ENCODE data around the gene GJA1.

- RRBS, result no CpG with 5 or more reads among the region's 9 CpGs
These were observed 1.2 kb downstream of the DCBLD1 start for GRCh38 chr6:117483678-117484108.

DNA sequence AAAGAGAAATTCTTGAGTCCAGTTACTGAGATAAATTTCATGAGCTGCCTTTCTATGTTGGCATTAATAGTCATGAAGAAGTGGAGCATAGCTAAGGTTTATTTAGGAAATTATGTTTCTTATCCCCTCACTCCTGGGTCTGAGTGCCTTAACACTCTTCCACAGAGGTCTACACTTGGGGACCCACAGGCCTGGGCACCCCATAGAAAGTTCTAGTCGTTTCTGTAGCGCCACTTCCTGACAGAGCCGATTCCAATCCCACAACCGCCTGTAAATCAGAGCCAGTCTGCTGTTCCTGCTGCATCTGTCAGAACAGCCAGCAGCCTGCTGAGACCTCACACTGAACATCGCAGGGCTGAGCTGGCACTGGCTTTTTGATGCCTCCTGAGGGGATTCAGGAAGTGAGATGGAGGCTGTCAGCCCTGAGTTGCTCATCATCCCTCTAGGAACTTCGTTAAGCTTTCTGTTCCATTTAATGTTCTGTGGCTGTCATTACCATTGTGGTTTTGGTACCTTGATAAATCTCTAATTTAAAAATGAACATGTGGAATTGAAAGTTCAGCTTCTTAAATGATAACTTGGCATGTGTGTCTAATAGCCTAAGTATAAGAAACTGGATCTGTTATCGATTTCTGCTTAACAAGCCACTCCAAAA, 48.9 kb downstream of the DCBLD1 start:
- RRBS, result no CpG with 5 or more reads among the region's 7 CpGs

DNA sequence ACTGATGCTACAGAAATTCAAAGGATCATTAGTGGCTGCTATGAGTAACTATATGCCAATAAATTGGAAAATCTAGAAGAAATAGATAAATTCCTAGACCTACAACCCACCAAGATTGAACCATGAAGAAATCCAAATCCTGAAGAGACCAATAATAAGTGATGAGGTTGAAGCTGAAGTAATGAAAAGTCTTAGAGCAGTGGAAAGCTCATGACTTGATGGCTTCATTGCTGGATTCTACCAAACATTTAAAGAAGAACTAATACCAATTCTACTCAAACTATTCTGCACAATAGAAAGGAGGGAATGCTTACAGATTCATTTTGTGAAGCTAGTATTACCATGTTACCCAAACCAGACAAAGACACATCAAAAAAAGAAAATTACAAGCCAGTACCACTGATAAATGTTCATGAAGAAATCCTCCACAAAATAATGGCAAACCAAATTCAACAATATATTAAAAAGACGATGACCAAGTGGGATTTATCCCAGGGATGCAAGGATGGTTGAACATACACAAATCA, 23.1 kb downstream of the NUS1 start:
- RRBS, result no CpG with 5 or more reads among the region's 1 CpG

DNA sequence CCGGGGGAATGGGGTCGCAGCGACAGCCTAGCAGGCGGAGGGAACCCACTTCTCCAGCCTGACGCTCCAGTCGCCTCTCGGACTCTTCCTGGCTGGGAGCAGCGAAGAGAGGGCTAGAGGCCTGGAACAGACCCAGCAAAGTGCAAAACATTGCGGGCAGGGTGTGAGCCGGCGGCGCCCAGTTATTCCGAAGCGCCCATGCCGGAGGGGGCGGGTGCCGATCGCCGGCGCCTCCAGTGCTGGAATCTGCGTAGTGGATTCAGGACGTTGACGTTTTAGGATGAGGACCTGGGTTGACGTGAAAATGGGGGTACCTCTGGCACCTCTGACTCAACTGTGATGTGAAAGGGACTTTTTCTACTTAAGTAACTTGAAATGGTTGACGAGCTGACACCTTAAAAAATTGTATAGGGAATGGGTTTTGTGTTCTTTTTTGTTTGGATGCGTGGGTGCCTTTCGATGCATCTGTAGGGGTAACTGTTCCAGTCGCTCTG, 1.4 kb downstream of the SLC35F1 start:
- RRBS, result no CpG with 5 or more reads among the region's 28 CpGs

DNA sequence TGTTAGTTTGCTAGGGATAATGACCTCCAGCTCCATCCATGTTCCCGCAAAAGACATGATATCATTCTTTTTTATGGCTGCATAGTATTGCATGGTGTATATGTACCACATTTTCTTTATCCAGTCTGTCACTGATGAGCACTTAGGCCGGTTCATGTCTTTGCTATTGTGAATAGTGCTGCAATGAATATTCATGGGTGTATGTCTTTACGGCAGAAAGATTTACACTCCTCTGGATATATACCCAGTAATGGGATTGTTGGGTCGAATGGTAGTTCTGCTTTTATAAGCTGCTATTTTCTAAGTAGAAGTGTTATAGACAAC, 7.8 kb downstream of the PLN start:
- RRBS, result no CpG with 5 or more reads among the region's 4 CpGs

GRCh38 chr6:119137323-119137863, 58.9 kb upstream of the FAM184A start:
- RRBS, result no CpG with 5 or more reads among the region's 2 CpGs

DNA sequence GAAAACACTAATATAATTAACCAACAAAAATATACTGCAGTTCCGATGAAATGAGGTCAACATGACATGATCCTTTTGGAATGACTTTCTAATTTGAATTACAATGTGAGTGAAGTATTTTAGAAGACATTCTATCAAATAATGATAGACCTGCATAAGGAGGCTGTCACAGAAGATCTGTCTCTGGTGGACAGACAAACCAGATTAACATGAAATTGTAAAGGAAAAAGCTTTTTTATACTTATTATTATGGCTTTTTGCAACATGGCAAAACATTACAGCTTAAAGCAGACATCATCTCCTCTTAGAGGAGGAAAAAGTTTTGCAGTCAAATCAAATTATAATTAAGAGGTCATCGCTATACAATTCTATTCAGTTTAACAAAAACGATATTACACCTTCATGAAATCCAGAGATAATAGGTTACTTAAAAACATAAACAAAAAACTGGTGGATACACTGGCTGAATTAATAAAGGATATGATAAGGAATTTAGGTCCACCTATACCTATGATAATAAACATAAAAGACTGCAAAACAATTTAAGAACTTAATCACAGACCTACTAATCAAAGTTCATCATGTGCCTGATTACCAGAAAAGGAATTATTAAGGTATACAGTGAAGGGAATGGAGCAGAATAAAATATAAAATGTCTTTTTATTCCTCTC, 100.8 kb upstream of the FAM184A start:
- RRBS, result no CpG with 5 or more reads among the region's 3 CpGs

DNA sequence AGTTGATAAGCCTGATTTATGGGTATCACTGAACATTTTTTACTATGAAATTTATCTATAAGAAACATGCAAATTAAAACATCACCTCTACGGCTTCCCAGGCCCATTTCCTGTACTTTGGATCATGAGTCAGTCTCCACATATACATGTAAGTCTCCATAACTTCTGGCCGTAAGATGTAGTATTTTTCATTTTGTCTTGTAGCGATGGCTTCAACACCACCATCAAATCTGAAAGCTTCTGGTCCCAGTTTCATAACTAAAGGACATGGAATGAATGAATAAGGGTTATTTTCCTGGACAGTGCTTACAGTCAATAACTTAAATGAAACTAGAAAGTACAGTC, 109.8 kb upstream of the FAM184A start:
- RRBS, result no CpG with 5 or more reads among the region's 3 CpGs

GRCh38 chr6:119195212-119195972, 116.9 kb upstream of the FAM184A start:
- RRBS, result no CpG with 5 or more reads among the region's 4 CpGs

DNA sequence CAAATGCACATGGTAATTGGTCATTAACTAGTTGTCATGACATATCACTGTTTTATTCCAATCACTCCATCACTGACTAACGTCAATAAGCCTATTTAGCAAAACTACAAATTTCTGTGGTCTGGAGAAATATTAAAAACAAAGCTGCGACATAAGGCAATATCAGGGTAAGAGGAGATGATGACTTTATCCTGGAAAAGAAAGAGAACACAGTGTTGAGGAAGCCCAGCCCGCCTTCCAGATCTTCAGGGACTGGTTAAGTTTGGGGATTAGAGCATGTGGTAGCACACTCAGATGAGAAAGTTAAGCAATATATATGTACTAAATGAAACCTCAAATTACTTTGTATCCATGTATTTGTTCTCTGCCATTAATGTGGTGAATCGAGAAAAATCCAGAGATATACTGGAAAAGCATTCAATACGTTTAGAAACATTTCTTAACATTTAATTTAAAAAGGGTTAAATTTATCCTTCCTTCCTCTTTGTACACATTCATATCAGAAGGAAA, 128.3 kb upstream of the FAM184A start:
- RRBS, result no CpG with 5 or more reads among the region's 5 CpGs

DNA sequence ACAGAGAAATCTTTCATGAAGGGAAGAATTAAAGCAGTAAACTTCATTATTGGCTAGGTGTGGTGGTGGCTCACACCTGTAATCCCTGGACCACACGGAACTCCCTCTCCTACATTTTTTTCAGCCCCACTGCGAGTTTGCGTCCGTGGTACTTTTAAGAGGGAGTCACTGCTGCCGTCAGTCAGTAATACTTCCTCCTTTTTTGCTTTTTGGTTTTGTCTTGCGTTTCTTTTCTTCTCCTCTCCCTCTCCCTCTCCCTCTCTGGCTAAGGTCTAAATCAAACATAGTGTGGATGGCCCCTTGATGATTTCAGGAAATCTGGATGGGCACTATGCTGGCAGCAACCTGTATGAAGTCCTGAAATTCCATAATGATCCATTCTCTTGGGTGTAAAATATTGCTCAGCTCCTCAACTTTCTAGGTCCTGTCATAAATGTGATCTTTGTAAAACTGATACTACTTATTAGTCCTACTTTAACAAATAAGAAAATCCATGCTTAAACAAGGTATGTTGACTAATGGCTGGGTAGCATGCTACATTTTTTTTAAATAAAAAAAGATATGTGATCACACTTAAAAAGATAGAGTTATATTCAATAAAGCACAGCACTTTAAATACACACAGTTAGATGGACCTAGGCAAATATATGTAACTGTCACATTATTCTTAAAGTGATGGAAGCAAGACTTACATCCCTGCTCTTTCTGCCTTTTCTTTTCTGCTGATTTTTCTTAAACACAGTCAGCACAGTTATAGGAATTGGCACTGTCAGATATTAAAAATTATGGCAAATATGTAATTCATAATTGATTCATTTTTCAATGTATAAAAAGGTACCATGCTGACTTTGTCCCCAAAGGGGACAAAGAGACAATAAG, 112.0 kb downstream of the MAN1A1 start:
- RRBS, result no CpG with 5 or more reads among the region's 6 CpGs

DNA sequence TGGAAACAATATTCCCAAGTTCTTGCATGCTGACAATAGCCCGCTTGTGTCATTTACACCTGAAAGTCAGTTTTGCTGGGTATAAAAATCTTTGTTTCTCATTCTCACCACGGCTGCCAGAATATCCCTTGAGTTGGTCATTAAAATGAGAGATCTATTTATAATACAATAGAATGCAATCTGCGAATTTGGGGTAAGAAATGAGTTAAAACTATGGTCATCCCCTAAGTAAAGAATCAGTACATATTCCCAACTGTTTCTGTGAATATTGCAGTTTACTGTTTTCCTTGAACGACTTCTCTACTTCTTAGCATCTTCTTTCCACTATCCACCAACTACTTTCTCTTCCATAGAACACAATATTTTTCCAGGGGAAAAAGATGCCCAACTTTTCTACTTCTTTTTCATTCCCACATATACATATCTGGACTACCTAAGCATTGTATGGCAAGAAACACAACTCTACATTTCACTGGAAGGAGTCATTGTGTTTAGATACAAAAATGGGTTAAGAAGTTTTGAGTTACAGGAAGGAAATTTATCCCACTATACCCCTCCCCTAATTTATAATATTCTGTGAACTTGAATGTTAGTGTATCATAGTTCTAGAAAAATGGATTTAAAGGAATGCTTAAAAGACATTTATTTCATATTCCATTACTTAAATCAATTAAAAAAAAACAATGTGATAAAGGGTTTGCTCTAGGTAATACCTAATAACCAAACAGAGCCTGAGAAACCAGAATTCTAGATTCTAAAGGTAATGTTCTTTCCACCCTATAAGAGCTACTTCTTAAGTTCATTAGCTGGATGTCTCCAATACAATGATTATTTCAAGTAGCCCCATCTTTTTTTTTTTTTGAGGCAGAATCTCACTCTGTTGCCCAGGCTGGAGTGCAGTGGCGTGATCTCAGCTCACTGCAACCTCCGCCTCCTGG, 78.6 kb downstream of the MAN1A1 start:
- RRBS, result no CpG with 5 or more reads among the region's 6 CpGs

DNA sequence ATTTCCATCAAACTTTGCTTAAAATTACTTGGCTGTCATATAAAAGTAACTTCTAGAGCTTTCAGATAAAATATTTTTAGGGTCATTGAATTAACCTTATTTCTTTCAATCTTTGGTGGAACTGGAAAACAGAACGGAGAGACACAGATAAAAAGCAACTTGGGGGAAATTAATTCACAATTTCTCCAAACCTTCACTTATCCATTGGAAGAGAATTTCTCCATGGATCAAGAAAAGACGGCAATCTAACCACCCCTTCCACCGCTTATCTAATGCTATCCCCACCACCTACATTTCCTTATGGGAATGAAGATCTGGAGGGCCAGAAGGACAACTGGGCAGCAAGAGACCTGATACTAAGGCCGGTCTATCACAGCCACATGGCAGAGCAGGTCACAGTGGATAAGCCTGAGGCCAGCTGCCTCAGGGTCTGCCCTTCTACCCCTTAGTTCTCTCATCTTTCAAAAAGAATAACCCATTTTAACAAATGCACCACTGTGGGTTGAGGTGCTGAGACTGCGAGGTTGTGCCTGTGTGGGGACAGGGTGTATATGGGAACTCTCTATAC, 37.2 kb downstream of the MAN1A1 start:
- RRBS, result no CpG with 5 or more reads among the region's 5 CpGs

DNA sequence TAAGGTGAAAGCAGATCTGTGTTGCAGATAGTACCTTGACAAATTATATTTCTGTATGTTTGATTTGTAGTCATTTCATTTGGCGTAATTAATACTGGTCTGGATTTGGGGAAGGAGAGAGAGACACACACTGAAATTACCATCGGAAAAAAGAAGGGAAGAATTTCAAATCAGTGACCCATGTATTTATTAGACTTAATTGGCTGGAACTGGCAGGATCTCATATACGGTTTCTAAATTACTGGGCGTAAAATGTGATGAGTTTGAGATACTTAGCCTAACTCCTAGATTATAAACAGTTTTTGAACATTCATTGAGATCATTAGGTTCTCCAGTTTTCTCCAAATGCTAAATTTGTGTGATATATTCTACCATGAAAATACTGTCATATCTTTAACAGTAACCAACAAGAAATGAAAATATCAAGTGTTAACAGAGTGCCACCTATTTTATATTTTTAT, 6.0 kb upstream of the MAN1A1 start:
- RRBS, result no CpG with 5 or more reads among the region's 4 CpGs

DNA sequence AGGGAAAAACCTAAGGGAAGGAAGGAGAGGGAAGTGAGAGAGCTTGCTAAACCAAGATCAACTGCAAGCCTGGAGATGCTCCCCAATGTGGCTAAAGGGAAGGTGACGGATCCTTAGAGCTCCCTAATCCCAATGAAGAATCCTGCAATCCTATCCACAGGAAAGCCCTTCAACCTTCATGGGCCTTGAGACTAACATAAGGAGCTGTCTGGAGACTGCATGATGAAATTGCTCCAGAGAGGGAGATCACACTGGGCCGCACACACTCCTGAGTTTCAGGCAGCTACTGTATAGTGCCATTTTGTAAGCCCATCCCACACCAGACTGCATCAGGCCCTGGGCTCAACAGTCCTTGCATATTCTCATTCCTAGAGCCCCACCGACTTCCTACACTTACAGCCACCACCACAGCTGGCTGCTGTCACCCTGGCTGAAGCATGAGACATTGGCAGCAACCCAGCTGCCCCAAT, 877.2 kb upstream of the MAN1A1 start:
- RRBS, result no CpG with 5 or more reads among the region's 3 CpGs

DNA sequence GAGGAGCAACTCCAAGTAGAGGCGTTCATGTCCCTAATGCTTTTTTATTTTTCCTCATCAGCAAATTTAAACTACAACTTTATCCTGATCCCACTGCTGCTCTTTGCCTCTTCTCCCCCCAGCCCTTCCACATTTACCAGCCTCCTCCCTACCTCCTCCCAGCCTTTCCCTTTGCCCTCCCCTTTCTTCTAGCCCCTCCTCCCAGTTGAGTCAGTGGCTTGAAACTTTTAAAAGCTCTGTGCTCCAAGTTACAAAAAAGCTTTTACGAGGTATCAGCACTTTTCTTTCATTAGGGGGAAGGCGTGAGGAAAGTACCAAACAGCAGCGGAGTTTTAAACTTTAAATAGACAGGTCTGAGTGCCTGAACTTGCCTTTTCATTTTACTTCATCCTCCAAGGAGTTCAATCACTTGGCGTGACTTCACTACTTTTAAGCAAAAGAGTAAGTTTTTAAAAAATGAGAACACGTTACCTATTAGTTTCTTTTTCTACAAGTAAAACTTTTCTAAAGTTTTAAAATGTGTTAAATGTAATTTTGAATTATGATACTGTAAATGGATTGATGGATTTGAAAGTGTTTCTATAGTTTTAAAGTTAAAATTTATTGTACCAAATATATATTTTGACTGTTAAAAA, at the start of gene GJA1:
GJA1 (plus strand) TSS at position 255 of the 635 bp plus-strand sequence.
- RRBS, result no CpG with 5 or more reads among the region's 6 CpGs

DNA sequence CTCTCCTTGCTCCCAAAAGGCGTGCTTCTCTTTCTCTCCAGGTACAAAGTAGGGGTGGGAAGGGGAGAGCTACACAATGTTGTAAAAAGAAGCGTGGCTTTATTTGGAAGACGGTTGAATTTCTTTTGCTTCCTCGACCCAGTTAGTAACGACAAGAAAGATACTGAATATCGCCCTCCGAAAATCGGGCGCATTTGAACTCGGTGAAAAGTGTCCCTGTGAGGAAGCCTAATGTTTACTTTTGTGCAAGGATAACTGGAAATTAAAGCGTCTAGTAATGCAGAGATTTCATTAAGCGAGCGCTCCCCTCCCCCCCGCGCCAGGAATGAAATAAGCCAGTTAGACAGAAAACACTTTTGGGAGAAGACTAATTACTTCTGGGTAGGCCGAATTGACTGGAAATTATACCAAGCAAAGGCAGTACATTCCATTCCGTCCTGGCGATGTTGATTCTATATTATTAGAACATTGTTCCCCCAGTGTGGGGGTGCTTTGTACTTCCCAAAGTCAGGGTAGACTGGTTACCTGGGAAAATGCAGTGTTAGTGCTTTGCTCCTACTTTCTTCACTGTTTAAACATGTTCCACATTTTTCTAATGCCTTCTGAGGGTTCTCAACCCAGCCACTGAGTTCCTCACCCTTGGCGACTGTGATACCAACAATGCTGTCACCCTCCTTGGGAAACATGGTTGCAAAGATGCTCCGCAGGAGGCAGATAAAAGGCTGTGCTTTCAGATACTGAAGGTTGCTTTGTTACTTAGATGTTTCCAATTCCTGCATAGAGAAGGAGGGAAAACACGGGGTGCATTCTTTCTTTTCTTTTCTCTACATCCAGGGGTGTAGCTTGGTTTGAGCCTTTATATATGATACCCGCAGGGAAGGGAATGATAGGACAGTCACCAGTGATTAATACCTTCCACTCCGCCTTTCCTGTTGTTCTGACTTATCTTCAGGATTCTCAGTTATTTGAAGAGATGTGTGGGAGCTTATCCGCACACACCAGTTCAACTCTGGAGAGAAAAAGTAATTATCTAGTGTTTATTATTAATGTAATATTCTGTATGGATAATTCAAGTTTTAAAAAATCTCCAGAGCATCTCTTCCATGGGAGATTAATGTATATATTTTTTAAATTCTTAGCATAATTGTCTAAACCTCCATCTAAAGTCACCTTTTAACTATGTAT, 2.6 kb downstream of the GJA1 start:
- RRBS, result no CpG with 5 or more reads among the region's 24 CpGs

DNA sequence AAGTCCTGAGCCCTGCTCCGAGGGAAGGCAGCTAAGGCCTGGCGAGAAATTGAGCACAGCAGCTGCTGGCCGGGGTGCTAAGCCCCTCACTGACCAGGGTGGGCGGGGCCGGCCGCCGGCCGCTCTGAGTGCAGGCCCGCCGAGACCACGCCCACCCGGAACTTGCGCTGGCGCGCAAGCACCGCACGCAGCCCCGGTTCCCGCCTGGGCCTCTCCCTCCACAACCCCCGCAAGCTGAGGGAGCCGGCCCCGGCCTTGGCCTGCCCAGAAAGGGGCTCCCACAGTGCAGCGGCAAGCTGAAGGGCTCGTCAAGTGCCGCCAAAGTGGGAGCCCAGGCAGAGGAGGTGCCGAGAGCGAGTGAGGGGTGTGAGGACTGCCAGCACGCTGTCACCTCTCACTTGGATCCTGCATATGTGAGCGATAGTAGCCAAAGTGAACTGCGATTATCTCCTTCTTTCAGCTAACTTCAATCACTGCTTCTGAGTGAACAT, 251.2 kb downstream of the GJA1 start:
- RRBS, result 71% methylated on average over 2 of the region's 30 CpGs

DNA sequence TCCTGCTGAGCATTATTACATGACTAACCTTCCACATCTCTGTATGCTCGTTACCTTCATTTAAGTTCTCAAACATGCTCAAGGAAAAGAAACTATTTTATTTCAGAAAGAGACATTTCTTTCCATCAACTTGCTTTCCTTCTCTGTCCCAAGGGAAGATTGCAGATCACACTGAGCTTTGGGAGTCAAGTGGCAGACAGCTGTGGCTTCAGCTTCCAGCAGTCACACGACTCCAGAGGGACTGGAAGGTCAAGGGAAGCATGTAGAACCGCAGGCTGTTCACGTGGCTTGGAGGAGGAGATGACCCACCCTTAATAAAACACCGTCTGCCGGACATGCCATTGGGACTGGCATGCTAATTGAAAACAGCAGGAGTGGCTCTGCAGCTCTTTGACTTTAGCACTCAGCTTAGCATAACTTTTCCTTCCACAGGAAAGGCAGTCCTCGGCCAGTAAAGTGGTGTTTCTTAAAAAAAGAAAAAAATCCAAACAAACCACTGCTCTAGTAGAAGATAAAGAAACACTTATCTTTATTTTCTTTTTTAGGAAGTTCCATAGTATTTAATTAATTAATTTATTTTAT, 466.8 kb upstream of the HSF2 start:
- RRBS, result no CpG with 5 or more reads among the region's 7 CpGs

GRCh38 chr6:122753555-122754064, 25.9 kb upstream of the FABP7 start:
- RRBS, result no CpG with 5 or more reads among the region's 9 CpGs

Measured in AG08470 (cell line).